Measurements from ENCODE around the genes ZNF423, CNEP1R1 and HEATR3.

GRCh38 chr16:49652071-49652970 is 203.6 kb downstream of the ZNF423 start:
- PRO-cap = no peak

GRCh38 chr16:49755271-49755904 is 100.5 kb downstream of the ZNF423 start:
- PRO-cap = no peak

GRCh38 chr16:49855991-49856443 is at the start of gene ZNF423:
Gene ZNF423 (minus strand): TSS chr16:49856112.
- PRO-cap = no peak

GRCh38 chr16:50024835-50025369 is at the start of gene CNEP1R1:
Gene CNEP1R1 (plus strand): TSS chr16:50025225.
- PRO-cap = bidirectional peak, plus-strand start at chr16:50025225, minus-strand start at chr16:50024937

GRCh38 chr16:50065514-50066580 is at the start of gene HEATR3:
Gene HEATR3 (plus strand): TSS chr16:50065970.
- PRO-cap = bidirectional peak, plus-strand start at chr16:50065970, minus-strand start at chr16:50065824; bidirectional peak, plus-strand start at chr16:50066495, minus-strand start at chr16:50066302

DNA sequence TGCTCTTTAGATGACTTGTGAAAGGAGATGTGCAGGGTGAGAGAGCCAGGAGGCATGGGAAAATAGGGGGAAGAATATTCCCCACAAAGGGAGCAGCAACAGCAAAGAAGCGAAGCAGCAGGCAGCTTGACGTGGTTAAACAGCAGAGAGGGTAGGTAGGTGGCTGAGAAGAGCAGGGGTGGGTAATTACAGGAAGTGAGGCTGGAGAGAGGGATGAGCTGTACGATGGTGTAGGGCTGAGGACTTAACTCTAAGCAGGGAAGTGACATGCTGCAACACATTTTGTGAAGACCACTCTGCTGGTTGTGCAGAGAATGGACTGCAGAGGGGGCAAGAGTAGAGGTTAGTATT is 1.6 kb downstream of the HEATR3 start:
- PRO-cap = no peak

DNA sequence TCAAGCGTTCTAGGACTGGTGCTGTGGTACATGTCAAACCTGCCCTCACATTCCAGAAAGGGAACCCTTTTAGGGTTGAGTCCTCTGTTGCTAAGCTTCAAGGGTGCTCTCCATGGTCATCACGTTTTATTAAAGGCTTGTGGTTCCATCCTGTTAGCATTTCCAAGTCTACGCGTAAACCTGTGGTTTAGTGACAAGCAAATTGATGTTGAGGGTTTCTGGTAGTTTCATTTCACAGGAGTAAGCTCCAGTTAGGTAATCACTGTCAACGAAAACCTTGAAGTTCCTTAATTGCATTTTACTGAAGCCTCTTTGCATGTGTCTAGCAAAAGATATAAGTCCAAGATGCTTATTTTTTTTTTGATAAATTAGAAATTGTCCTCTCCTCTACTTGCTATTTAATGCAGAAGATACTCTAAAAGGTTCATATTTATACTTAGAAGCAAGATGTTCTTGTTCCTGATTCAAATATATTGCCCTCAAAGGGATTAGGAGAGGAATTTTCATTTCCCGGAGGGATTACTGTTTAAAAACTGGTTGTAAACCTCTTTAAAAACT is 2.6 kb downstream of the TENT4B start:
- PRO-cap = no peak

DNA sequence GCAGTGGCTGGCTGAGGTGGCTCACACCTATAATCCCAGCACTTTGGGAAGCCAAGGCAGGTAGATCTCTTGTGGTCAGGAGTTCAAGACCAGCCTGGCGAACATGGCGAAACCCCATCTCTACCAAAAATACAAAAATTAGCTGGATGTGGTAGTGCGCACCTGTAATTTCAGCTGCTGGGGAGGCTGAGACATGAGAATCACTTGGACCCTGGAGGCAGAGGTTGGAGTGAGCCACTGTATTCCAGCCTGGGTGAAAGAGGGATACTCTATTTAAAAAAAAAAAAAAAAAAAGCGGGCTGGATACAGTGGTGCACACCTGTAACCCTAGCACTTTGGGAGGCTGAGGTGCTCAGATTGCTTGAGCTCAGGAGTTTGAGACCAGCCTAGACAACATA is 48.4 kb downstream of the TENT4B start:
- PRO-cap = no peak

DNA sequence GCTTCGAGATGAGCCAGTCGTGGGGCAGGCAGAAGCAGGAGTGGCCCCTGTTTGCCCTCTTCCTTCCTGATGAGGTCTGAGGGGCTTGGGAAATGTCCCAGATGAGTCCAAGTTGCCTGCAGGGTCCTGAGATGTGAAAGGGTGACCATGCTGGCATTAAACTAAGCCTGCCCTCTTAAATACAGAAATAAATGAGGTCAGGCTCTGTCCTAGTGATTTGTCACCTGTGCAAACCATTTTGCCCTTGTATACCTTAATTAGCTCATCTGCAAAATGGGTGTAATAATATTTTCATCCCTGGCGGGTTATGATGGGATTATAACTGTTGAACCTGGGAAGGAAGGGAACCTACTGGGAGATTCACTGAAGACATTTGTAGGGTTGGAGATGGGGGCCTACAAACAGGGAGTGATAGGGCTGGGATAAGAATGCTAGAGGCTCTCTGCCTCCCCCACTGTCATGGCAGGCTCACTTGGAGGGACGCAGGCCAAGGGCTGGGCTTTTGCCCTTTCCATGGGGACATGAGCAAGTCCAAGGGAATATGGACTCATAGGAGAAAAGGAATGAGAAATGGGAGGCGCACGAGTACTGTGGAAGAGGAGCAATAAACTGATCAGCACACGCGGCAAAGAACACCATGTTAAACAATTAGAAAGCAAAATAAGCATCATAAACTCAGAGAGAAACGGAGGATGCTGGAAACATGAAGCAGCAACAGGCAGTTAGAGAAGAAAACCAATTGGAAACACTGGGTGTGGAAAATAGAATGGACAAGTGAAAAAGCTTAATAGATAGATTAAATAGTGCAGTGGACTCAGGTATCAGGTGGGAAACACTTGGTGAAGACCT is 4.4 kb downstream of the NKD1 start:
- PRO-cap = no peak

DNA sequence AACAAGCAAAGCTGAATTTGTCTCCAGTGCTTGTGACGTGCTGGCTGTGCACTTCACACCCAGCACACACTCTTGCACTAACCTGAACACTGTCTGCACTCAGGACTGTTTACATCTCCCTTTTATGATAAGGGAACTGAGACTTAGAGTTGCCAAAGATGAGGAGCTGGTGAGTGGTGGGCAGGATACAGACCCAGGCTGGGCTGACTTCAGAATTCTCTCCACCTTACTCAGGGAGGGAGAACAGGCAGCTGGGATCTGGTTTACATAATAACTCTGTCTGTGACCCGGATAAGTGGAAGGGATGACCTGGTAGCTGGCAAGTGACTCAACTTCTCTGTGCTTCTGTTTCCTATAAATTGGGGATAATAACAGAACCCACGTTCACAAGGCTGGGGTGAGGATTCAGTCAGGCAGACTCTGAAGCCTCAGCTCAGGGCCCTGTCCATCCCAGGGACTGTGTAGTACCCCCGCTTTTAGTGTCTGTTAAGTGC is 2.6 kb downstream of the SNX20 start:
- PRO-cap = no peak

- PRO-cap = no peak
These were observed 1.8 kb downstream of the SNX20 start for GRCh38 chr16:50679091-50680002.

DNA sequence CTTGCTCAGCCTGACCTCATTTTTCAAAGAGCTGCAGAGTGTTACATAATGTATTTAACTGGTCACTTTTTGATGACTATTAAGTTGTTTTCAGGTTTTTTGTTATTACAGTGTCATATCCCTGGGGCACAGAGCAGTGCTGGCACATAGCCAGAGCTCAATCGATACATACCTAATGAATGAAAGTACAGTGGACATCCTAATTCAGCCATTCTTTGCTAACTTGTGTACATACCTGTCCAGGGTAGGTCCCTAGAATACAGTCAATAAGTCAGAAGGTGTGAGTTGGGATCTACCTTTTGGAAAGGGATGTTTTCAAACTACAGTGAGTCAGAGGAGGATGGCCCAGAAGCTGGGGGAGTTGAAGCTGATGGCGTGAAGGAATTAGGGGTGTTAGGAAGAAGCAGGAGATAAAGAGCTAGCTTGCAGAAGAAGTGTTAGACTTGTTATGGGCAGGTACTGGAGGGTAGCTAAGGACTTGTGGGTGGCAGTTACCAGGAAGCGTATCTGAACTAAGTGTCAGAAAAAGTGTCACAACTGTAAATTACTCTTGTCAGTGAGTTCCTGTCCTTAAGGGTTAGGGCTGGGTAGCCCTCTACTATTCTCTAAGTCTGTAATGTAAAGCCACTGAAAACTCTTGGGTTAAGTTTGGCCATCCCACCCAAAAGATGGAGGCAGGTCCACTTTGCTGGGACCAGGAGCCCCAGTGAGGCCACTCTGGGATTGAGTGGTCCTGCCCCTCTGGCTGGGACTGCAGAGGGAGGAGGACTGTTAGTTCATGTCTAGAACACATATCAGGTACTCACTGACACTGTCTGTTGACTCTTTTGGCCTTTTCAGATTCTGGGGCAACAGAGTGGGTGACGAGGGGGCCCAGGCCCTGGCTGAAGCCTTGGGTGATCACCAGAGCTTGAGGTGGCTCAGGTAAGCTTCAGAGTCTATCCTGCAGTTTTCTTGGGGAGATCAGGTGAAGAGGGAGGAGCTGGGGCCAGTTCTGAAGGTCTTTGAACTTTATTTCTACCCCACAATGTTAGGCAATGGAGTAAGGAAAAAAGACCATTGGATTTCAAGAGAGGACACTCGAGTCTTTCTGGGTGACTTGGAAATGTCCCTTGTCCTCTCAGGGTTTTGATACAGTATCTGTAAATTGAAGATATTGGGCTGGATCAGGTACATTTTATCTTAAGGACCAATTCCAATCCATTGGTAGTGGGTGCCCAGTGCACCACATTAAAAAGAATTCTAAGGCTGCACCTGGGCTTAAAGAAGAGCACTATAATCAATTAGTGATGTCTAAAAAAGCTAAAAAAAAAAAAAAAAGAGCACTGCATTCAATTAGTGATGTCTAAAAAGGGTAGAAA is 19.6 kb upstream of the CYLD start:
- PRO-cap = no peak

GRCh38 chr16:50776024-50776339 is 34.1 kb downstream of the CYLD start:
- PRO-cap = no peak

DNA sequence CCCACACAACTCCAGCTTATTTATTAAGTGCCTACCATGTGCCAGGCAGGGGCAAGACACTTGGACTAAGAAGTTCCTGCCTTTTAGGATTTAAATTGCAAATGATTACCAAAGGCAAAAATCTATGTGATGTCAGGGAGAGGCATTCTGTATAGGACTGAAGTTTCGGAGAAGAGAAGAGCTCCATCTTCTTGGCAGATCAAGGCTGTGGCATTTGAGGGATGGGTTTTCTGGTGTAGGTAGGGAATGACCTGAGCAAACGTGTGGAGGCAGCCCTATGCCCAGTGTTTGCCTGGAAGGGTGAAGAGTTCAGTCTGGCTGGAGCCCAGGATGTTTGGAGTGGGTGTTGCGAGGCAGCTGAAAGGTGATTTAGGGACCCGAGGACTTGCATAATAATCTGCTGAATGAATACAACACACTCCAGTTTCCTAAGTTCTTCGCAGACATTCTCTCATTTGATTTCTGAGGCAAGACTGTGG is 186.1 kb downstream of the CYLD start:
- PRO-cap = no peak

GRCh38 chr16:51055570-51056172 is 95.4 kb downstream of the SALL1 start:
- PRO-cap = no peak

DNA sequence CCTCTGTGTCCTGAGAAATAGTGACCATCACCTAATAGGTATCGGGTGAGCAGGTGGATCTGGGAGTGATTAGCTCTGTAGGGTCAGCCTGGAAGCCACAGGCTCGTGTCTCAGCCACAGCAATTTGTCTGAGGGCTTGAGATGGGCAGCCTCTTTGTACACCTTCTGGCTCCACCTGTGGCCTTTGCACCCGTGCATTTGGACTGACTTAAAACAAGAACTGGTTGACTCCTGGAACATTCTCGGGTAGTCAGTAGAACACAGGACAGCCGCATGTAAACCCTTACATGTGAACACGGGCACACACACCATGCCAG is 35.9 kb downstream of the SALL1 start:
- PRO-cap = no peak

- PRO-cap = no peak
These were observed 1.9 kb upstream of the SALL1 start for GRCh38 chr16:51152842-51153535.

GRCh38 chr16:51153536-51154098 is 2.5 kb upstream of the SALL1 start:
- PRO-cap = no peak

DNA sequence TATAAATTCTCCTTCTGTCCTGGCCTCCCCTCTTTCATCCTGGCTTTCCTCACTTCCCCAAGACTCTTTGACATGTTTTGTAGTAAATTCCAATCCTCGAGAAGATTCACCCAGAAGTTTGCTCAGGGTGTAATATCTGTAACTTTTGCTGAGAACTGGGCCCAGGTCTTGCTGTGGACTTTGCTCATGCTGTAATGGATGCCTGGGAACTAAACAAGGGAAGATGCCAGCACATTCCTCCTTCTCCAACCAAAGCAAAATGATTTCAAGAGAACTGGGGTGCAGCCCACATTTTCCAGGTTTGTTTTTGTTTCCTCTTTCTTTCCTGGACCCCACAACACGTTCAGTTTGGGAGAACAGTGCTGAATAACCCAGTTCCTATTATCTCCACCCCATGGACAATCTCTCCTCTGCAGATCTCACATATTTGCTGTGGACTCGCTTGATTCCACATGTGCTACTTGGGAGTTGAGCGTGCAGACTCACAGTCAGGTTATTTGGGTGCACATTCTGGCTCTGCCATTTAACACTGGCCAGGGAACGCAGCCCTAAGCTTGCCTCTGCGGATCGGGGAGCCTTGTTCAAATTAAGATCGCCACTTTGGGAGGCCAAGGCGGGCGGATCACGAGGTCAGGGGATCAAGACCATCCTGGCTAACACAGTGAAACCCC is 6.8 kb upstream of the SALL1 start:
- PRO-cap = no peak

DNA sequence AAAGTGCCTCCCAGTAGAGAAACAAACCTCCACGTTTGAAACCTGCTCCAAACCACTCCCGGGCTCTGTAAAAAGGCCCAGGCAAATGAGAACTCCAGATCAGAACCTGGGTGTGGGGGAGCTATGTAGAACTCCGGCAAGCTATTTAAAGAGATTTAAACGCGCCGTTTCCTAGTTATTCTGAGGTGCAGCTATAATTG is 92.8 kb upstream of the SALL1 start:
- PRO-cap = no peak